GM12891 (cell line): ENCODE results near the genes NKX6-1, WDFY3 and PTPN13.

DNA sequence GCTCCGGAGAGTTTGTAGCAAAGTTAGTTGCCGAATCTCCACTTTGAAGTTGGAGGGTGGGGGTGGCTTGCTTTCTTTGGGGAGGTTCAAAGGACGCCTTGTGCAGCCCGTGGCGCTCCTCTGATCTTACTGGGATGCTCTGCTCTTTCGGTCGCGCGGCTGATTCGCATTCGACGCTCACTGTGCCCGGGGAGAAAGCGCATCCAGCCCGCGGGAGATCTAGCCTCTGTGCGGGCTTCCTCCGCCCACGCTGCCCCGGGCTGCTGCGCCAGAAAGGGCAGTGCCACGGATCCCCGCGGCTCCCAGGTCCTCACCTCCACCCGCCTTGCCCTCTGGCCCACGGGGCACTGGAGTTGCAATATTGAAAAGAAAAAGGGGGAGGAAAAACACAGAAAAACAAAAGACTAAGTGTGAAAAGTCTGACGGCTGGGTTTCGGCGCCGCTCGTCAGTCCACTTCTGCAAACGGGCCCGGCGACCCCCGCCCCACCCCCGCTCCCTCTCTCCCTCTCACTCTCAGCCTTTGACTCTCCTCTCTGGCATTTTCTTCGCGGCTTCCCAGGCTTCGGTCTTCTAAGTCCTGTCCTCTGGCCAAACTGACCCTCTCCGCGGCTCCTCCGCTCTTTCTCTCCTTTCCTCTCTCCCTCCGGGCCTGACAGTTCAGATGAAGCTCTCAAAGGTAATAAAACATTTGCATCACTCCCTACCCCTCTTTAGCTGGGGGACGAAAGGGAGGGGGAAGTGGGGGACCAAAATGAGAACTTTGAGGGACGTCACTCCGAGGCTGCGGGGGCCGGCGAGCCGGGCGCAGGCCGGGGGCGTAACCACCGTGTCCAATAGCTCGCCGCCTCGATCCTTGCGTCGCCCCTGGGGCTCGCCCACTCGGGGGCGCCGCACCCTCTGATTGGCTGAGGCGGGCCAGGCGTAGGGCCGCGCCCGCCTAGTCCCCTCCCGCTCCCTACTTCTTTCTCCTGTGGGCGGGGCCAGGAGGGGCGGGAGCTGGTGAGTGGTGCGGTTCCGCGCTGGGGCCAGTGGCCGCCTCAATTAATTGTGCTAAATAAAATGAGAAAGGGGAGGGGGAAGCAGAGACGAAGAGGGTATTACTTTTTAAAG, at the start of gene NKX6-1:
NKX6-1 (minus strand) TSS at position 682 of the 1,111 bp plus-strand sequence.
- RRBS, result 2% methylated on average over 8 of the region's 76 CpGs

DNA sequence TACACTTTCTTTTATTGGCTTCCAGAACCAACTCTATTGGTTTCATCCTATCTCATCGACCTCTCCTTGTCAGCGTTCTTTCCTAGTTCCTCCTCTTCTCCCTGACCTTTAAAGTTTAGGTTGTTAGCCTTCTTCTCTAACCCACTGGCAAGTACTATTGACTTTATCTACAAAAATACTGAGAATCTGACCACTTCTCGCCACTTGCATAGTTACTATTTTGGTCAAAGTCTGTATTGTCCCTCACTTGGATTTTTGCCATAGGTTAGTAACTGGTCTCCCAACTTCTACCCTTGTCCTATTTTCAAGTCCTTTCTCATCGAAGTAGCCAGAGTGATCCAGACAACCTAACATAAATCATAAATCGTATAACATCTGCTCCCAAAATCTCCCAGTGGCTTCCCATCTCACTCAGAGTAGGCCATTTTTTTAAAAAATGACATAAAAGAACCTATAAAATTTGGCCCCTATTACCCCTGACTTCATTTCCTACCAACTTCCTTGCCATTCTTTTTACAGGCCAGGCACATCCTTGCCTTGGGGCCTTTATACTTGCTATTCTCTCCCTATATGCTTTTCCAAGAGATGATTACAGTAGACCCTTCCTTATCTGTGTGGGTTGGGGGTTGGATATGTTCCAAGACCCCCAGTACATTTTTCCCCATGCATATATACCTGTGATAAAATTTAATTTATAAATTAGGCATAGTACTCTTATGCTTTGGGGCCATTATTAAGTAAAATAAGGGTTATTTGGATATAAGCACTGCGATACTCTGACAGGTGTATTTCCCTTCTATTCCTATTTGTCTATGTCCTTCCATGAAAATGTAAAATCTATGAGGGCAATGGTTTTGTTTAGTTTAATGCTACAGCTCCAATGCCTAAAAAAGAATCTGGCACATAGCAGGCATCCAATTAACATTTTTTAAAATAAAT, 28.9 kb downstream of the WDFY3 start:
- RRBS, result no CpG with 5 or more reads among the region's 6 CpGs

DNA sequence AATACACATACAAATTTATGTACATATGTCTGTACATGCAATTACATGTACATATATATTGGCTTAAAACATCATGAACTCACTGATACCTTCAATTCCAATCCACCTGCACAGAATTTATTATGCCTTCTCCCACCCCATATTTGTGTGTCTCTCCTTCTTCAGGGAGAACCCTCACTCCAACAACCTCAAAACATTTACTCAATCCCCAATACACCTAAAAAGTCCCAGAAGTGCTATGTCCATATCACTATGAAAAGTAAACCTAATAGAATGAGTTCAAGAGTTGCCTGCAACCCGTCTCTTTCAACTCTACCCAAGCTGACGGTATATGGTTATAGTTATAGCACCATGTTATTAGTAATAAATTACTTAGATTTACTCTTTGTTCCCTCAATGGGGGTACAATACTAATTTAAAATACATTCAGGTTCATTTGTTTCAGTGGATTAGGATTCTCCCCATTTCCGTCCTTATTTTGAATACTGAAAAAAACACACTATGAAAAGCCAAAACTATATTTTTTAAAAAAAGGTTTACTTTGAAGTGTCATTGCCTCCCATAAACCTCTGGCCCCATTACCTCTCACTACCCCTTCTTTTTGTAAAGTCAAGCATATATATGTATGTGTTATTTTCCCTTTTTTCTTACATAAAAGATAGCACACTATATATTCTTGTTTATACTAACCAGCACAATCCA, 26.4 kb downstream of the WDFY3 start:
- RRBS, result no CpG with 5 or more reads among the region's 3 CpGs

DNA sequence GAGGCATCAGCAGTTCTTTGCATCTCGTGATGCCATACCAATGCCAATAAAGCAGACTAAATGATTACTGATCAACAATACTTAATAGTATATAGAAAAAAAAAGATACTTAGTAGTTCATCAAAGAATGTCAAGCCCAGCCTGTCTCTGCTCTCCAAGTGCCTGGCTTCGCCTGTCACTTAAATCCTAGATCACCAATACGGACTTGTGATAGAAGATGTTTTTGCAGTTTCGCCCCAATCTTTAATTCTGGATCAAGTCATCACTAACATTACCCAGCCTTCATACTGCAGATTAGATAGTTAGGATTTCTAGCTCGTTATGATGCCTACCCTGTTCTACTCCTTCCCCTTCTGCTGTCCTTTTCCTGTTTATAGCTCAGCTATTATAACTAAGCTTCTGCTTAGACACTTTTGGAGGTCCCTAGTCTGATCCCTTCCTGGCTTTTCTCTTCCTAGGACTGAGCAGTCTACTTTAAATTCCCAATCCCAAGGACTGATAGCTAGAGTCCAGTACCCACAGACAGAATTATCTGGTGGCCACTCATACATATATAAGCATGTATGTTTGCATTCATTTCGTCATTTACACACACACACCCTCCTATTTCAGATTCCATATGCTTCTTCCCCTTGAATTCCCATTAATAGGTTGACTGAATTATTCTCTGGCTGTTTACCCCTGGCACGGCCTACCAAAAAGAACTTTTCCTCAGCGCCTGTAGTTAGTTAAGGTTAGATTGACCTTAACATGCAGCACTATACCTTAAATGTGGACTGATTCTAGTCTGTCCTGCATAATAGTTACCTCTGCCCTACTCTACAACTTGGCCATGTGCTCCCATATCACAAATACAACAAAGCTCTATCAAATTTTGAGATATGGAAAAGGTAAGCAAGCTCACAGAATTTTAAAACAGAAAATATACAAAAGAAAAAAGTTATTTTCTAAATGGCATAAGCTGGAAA, 17.9 kb downstream of the WDFY3 start:
- RRBS, result no CpG with 5 or more reads among the region's 8 CpGs

DNA sequence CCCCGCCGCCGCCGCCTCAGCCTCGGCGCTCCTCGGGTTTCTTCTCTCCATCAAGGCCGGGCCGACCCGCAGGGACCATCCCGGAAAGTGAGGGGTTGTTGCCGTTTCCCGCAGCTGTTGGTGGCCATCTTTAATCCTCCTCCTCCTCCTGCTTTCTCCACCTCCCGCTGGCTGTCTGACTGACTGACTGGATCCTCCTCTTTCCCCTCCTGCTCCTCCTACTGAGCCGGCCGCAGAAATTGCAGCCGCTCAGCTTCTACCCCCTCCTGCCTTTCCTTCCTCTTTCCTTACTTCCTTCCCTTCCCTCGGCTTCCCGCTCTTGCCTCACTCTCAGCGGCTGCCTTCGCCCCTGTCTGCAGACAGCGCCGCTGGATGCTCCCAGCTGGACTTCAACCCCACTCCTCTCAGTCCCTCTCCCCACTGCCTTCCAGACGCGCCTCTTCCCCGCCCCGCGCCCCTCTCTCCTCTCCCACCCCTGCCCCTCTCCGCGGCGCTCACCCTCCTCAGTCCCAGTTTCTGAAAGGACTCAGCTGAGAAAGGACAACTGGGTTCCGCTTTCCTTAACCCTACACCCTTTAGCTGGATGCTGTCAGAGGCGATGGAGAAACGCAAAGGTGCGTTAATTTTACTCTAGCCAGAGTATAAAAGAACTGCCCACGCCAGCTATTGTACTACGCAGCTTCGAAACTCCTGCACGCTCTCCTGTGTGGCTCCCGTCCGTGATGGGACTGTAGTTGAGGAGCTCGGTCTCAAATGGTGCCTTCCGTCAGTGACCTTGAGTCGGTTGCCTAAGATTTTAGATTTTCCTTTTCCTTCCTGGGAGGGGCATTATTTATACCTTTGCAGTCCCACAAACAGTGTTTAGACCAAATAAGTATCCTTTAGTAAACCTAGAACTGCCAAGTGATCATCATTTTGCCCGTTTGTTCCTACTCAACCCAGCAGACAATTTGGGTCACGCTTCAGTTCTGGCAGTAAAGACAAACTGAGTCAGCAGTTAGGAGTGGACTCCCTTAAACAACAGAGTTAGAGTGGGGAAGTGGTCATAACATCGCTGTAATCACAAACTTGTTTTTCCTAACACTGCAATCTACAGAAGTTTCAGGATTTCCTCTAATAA, at the start of gene WDFY3:
WDFY3 (minus strand) TSS at position 177 of the 1,120 bp plus-strand sequence.
- RRBS, result no CpG with 5 or more reads among the region's 47 CpGs

DNA sequence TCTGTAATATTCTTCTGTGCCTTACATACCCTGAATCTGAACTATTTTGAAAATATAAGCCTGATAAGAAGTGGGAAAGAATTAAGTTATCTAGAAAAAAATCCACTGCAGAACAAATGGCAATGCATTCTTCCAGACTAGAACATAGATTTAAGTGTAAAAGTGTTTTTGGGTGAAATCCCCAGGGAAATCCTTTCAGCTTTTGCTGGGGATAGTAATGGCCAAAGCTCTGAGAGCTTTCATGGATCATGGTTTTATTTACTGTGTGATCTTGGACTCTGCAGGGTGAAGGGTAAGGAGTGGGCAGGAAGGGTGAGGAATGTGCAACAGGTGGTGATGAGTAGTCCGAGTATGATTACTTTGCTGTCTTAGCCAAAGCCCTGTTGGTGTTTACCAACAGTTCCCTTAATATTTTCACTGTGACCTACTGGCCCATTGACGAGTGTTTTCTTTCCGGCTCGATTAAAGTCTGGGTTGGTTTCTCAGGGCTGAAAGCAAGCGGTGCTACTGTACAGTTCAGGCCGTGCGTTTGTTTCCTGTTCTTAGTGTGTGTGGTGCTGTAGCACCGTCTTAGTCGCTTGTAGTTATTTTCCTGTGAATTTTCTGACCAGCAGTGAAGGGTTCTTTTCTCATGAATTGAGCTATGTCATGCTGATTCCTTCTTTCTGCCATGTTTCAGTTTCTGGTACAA, 2.5 kb downstream of the ARHGAP24 start:
- RRBS, result no CpG with 5 or more reads among the region's 9 CpGs

- RRBS, result no CpG with 5 or more reads among the region's 6 CpGs
Measured at GRCh38 chr4:85607634-85608100, 132.7 kb downstream of the ARHGAP24 start.

DNA sequence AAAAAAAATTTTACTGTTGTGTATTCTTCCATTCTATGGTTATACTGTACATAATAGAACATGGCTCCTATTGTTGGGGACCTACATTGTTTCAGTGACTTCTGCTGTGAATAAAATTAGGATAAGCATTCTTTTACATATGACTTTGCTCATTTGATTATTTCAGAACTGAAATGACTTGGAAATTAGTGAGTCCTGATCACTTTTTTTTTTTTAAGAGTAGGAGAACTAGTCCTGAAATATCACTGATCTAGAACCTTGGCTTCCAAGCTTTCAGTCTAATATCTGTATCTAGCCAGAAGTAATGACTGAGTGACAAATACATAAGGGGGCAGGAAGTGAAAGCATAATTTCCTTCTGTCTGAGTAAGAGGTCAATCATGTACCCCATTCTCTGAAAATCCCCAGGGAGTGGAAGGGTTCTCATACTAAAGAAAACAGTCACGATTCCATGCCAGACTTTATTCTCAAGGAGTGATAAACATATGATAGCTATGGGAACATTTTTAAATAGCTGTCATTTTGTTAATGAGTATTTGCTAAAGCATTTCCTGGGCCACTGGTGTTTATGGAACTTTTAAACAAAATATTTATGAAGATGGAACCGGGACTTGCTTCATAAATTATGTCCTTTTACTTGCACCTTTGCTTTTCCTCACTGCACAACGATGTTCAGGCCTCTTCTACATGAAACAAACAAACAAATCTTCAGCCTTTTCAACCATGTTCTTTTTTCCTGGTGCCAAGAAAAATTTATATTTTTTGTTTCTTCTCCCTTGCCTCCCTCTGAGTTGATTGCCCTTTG, 308.5 kb downstream of the ARHGAP24 start:
- RRBS, result no CpG with 5 or more reads among the region's 3 CpGs

- RRBS, result no CpG with 5 or more reads among the region's 5 CpGs
Measured at GRCh38 chr4:86032588-86033074, 327.2 kb downstream of the MAPK10 start.

GRCh38 chr4:86358231-86358837, 1.5 kb downstream of the MAPK10 start:
- RRBS, result no CpG with 5 or more reads among the region's 3 CpGs

DNA sequence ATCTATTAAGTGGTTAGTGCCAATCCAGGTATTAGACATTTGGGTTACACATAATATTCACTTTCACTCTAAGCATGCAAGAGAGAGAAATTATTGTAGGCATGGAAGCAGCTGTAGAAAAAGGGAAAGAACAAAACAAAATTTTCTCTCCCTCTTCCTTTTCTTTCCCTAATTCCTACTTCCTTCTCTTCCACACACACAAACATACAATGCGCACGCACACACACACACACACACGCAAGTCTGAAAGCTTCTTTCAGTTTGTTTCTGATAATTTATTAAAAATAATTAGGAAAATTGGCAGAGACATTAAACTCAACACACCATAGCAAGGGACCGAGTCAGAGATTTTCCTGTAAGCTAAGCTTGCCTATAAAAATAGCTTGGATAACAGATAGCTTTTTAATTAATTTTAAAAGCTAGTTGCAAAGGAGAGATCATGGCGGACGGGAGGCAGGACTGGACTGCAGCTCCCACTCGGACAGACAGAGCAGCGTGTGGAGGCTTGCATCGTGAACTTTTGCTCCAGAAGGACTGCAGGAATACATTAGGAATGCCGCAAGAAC, 92.5 kb upstream of the MAPK10 start:
- RRBS, result no CpG with 5 or more reads among the region's 10 CpGs

DNA sequence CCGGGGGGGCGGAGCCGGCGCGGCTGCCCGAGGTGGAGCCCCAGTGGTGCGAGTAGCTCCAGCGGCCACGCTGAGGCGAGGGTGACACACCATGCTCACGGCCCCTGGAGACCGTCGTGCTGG, at the start of gene PTPN13:
PTPN13 (plus strand) TSS at position 51 of the 123 bp plus-strand sequence.
- RRBS, result no CpG with 5 or more reads among the region's 13 CpGs

DNA sequence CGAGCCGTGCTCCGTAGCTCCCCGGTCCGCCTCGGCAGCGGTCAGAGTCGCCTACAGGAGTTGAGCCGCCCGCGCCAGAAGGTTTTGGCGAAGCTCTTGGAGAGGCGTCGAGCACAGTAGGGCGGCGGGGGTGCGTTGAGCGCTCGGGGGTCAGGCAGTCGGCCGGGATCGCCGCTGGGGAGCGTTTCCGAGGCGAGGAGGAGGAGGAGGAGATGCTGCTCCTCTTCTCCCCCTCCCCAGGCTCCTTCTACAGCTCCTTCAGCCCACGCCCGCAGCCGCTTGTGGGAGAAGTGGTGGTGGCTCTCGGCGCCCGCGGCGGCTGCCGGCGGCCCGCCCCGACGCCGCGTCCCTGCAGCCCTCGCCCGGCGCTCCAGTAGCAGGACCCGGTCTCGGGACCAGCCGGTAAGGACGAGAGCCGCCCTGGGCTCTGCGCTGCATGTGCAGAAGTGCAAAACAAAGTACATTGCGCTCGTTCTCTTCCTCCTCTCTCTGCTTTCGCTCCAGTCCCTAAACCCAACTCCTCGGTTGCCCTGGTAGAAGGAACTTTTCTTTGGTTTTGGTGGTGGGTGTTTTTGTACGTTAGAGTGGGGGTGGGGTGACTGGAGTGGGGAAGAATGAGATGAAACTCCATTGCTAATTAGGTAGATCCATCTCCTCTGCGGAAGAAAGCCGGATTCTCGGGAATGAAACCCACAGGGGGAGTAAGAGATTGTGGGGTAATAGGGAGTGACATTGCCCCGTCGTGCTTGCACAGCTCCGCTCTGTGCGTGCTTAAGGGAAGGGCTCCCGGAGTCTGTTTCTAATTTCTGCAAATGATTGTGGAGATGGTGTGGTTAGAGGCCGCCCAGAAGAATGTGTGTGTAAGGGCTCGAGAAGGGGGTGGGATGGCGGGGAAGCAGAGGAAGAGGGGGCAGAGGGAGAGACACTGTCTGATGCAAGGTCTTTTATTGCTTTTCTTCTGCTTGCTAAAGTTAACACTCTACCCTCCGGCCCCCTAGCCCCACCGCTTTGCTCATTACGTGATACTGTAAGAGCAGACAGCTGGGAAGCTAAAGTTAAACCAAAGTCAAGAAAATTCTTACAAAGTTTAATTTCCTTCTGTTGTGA, 626 bp downstream of the PTPN13 start:
- RRBS, result 2% methylated on average over 9 of the region's 69 CpGs

DNA sequence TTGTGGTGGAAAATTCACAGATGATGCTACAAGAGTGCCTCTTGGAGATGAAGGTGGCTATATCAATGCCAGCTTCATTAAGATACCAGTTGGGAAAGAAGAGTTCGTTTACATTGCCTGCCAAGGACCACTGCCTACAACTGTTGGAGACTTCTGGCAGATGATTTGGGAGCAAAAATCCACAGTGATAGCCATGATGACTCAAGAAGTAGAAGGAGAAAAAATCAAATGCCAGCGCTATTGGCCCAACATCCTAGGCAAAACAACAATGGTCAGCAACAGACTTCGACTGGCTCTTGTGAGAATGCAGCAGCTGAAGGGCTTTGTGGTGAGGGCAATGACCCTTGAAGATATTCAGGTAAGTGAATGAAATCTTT, 41.7 kb downstream of the SLC10A6 start:
- RRBS, result no CpG with 5 or more reads among the region's 3 CpGs

GRCh38 chr4:86845664-86846239, 3.4 kb downstream of the SLC10A6 start:
- RRBS, result no CpG with 5 or more reads among the region's 8 CpGs

DNA sequence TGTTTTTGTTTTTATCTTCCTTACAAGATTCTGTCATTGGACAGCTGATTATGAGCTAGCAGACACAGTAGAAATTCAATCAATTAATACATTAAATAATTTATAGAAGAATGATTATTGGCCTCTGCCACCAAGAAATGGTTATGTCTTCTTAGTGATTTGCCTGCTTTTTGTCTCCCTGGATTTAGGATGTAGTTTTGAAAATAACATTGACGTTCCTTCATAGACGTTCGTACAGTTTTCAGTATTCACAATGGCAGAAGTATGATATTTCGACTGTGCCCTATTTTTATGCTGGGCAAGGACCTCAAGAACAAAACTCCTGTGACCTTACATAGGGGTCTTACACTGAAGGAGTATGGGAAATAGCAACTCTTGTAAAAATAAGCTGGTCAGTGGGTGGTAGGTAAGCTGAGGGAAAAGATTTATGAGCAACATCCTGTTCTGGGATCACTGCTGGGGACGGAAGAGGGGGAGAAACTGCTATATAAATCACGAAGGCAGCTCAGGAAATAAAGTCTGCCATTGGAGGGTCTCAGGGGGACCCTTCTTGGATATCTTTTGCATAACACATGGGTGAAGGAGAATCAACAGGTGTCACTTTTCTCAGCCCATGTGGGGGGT, 33.5 kb downstream of the AFF1 start:
- RRBS, result no CpG with 5 or more reads among the region's 6 CpGs

DNA sequence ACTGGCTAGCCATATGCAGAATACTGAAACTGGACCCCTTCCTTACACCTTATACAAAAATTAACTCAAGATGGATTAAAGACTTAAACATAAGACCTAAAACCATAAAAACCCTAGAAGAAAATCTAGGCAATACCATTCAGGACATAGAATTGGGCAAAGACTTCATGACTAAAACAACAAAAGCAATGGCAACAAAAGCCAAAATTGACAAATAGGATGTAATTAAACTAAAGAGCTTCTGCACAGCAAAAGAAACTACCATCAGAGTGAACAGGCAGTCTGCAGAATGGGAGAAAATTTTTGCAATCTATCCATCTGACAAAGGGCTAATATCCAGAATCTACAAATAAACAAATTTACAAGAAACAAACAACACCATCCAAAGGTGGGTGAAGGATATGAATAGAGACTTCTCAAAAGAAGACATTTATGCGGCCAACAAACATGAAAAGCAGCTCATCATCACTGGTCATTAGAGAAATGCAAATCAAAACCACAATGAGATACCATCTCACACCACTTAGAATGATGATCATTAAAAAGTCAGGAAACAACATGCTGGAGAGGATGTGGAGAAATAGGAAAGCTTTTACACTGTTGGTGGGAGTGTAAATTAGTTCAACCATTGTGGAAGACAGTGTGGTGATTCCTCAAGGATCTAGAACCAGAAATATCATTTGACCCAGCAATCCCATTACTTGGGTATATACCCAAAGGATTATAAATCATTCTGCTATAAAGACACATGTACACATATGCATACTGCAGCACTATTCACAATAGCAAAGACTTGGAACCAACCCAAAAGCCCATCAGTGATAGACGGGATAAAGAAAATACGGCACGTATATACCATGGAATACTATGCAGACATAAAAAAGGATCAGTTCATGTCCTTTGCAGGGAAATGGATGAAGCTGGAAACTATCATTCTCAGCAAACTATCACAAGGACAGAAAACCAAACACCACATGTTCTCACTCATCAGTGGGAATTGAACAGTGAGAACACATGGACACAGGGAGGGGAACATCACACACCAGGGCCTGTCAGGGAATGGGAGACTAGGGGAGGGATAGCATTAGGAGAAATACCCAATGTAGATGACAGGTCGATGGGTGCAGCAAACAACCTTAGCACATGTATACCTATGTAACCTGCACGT, 54.5 kb downstream of the AFF1 start:
- RRBS, result no CpG with 5 or more reads among the region's 6 CpGs

- RRBS, result no CpG with 5 or more reads among the region's 3 CpGs
Measured at GRCh38 chr4:87118695-87119355, 101.6 kb downstream of the KLHL8 start.

DNA sequence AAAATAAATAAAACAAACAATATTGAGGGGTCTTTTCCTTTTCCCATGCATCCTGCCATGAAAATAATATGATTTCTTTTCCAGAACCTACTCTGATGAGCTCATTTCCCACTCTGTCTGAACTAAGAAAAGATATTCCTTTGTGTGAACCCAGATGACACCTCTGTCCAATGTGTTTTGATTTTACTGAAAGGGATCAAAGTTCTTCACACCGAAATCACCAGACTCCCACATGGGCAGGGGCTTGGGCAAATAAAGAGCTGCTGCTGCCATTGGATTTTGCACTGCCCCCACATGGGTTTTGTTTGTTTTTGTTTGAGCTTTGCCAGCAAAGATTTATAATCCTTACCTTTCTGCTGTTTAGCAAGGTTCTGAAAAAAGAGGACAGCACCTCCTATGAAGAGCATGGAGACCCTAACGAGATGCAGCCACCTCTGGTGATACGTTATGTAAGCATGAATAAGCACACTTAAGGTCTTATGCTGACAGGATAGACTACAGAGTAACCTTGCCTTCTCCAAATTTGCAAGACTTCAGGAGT, 44.4 kb downstream of the HSD17B13 start:
- RRBS, result no CpG with 5 or more reads among the region's 3 CpGs

GRCh38 chr4:87321765-87322471, 764 bp downstream of the HSD17B13 start:
- RRBS, result no CpG with 5 or more reads among the region's 7 CpGs